GM12891 (cell line): ENCODE results near the genes IQCN, SSBP4 and UPF1.

GRCh38 chr19:18191706-18192594 lies 1.1 kb upstream of the MPV17L2 start:
- RRBS: no CpG with 5 or more reads among the region's 19 CpGs

GRCh38 chr19:18232511-18233270 lies 6.5 kb upstream of the PDE4C start:
- RRBS: 9% methylated on average over 13 of the region's 54 CpGs

GRCh38 chr19:18274325-18275334 lies at the start of gene IQCN:
Gene IQCN (minus strand): TSS chr19:18274452.
- RRBS: no CpG with 5 or more reads among the region's 19 CpGs

DNA sequence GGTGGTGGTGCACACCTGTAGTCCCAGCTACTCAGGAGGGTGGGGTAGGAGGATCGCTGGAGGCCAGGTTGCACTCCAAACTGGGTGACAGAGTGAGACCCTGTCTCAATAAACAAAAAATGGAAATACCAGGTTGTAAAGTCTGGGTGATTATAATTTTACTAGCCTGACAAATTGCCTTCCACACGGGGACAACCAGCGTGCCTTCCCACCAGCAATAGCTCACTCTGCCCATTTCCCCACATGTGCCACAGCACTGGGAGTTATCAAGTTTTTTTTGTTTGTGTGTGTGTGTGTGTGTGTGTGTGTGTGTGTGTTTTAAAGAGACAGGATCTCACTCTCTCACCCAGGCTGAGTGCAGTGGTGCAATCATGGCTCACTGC lies 22.3 kb downstream of the PGPEP1 start:
- RRBS: no CpG with 5 or more reads among the region's 3 CpGs

GRCh38 chr19:18373554-18374210 lies 12.3 kb upstream of the GDF15 start:
- RRBS: no CpG with 5 or more reads among the region's 8 CpGs

DNA sequence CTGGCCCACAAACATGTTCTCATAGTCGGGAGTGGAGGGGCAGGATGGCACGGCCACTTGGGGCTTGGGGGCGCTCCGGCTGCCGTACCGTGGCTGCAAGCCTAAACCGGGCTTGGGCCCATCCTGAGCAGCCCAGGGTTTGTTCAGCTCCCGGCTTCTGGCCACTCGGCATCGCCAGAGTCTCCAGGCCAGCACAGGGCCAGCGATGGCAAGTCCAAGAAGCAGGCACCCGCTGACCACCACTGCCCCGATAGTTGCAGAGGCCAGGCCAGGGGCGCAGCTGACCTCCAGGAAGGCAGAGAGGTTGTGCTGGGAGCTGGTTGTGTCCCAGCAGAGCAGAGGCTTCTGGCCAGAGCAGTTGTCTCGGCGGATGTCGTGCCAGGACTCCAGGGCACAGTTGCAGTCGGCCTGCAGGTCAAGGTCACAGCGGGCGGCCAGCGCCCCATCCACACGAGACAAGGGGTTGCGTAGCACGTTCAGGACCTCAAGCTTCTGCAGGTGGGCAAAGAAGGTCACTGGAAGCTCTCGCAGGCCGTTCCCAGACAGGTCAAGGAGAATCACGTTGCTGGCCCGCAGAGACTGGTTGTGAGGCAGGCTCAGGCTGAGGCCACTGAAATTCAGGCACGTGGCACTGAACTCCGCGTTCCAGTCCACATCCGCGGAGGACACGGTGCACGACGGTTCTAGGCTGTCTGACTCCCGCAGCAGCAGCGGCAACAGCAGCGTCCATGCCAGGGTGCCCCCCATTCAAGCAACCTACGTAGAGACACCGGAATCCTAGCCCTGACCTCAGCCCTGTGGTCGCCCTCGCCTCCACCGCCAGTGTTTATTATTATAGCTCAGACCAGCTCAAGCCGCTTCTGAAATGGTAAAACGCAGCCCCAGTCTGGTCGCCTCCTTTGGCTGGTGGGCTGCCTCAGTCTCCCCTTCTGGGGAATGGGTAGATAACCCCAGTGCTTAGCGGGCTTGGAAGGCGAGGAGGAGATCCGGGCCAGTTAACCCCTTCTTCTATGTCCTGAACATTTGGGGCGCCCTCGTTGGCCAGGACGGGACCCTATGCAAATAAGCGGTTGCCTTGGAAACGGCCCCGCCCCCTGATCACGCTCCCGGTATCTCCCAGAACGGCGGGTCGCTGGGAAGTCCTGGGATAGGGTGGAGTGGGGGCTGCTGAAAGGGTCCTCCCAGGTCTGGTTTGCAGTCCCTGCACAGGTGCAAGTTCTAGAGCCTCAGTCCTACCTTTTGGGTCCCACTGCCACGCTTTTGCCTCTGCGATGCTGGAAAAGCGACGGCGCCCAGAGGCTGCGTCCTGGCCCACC lies 747 bp downstream of the LRRC25 start:
- RRBS: no CpG with 5 or more reads among the region's 67 CpGs

- RRBS: 2% methylated on average over 49 of the region's 161 CpGs
Measured at GRCh38 chr19:18419102-18420115, at the start of gene SSBP4. Gene SSBP4 (plus strand): TSS chr19:18419398.

DNA sequence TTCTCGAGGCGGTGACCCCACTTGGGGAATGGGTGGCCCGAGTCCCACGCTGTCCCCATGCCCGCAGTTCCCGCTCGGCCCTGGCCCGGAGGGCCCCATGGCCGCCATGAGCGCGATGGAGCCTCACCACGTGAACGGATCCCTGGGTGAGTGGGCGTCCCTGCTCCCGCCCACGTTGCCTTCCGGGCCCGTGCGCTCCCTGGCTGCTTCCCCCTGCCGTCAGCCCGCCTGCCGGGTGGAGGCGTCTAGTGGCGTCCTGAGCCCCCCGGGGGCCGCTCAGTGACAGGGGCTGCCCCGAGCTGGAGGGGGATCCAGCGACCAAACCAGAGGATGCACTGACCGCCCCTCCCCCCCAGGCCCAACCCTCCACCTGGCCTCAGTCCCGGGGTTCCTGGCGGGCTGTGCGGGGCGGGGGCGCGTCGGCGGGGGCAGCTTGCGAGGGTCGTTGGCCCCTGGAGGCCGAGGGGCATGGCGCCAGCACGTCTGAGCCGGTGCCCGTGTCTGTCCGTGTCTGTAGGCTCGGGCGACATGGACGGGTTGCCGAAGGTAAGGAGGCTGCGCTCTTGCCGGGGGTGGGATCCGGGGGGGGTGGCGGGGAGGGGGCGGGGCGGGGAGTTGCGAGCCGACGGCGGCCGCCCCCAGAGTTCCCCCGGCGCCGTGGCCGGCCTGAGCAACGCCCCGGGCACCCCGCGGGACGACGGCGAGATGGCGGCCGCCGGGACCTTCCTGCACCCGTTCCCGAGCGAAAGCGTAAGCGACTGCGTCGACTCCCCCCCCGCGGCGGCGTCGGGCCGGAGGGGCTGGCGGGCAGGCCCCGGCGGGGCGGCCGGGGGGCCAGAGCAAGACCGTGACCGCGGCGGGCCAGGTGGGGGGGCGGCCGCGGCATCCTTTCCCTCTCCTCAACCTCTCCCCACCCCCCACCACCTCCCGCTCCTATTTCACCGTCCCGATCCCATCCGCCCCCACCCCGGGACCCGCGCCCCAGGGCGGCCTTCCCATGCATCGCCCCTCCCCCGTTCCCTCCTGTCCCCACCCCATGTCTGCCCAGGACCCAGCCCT lies 4.5 kb downstream of the ISYNA1 start:
- RRBS: under 1% methylated on average over 25 of the region's 109 CpGs

GRCh38 chr19:18440291-18440859 lies 2.4 kb upstream of the ISYNA1 start:
- RRBS: no CpG with 5 or more reads among the region's 11 CpGs

- RRBS: no CpG with 5 or more reads among the region's 10 CpGs
Measured at GRCh38 chr19:18456259-18457002, 18.5 kb upstream of the ISYNA1 start.

DNA sequence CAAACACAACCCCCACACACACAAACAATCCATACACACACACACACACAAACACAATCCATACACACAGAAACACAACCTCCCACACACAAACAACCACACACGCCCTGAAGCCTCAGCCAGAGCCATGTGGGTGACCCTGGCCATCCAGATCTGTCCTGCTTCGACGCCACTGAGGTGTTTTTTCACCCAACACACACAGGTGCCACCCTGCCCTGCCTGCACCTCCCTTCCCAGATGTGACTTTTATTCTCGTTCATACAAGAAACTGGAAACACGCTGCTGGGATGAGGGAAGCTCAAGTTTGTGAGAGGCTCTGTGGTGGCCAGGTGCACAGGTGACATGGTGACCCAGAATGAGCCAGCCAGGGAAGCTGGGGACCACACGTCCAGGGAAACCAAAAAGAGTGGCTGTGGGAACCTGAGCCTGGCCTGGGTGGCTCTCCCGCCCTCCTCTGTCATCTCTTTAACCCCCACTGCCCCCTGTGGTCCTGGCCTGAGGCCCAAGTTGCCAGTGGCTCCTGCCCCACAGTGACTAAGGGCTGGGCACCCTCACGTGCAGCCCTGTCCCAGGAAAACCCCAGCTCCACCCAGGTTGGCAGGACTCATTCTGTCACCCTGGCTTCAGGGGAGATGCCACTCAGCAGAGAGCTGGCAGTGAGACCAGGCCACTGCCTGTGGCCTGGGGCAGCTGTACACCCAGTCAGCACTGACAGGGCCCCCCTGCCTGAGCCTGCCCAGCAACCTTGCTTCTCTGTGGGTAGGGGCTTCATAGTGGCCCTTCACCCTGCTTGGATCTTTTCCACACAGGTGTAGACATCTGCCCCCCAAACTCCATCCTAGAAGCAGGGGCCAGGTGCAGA lies 30.5 kb upstream of the ISYNA1 start:
- RRBS: no CpG with 5 or more reads among the region's 8 CpGs

DNA sequence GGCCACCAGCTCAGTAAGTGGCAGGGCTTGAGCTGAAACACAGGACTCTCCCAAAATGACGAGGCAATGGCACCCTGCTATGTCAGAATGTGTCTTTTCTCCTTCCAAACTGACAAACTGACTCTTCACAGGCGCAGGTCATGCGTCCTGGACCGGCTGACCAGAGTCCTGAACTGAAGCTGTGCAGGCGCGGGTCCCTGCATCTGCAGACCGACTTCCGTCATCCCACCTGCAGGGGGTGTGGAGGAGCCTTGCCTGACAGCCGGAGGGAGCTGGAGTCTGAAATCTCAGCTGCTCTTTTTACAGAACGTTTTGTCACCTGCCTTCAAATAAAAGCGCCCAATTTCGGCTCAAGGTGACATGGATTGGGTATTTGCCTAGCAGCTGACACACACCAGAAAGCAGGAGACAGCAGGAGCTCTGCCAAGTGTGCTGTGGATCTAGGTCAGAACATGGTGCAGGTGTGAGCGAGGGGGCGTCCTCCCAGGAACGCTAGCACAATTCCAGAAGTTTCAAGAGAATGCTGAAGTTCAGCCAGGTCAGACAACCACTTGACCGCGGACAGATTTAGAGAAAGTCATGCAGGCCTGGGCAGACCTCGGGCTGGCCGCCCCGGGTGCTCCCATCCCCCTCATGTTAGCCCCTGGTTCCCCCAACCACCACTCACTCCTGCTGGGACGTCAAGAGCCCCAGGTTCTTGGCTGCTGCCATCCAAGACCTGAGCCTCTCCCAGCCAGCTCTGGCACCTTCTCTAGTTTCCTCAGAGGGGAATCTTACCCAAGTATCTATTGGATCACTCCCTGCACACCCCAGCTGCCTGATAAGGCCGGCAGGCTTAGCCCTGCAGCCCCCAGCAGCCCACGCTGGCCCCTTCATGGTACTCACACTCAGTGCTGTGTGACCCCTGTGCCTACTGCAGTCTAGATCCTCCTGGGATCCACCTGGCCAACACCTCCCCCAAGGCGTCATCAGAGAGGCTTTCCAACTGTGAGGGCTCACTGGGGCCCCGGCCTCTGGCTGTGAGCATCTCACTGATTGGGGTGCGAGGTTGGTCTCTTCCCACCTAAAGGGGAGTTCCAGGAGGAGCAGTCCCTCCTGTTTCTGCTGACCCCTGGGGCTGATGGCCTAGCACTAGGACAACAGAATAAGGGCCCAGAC lies 32.7 kb downstream of the ELL start:
- RRBS: no CpG with 5 or more reads among the region's 26 CpGs

DNA sequence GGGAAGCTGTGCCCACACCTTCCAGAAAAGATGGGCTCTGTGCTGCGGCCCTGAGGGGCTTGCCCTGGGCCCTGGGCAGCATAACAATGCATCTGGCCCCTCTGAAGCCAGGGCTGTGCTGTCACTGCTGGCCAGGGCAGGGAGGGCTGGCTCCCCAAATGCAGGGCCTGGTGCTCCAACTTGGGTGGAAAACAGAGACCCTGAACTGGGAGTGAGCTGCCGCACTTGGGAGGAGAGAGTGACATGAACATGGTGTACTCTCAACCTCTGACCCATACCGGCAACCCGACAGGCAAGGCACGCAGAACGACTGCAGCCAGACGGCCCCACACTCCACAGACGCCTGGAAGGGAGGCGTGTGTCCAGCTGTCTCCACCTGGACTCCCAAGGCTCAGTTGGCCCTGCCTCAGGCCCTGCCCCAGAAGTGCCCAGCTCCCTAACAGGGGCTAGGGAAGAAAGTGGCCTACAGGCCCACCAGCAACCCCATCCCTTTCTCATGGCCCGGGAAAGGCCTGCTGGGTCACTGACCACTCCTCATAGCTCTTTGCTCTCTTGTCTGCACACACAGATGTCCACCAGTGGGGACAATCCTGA lies 28.5 kb downstream of the ELL start:
- RRBS: no CpG with 5 or more reads among the region's 10 CpGs

GRCh38 chr19:18514745-18515837 lies 6.8 kb downstream of the ELL start:
- RRBS: no CpG with 5 or more reads among the region's 21 CpGs

- RRBS: 97% methylated on average over 3 of the region's 20 CpGs
Measured at GRCh38 chr19:18537480-18537955, 5.9 kb downstream of the FKBP8 start.

- RRBS: no CpG with 5 or more reads among the region's 2 CpGs
Measured at GRCh38 chr19:18572626-18572808, 860 bp downstream of the UBA52 start.

DNA sequence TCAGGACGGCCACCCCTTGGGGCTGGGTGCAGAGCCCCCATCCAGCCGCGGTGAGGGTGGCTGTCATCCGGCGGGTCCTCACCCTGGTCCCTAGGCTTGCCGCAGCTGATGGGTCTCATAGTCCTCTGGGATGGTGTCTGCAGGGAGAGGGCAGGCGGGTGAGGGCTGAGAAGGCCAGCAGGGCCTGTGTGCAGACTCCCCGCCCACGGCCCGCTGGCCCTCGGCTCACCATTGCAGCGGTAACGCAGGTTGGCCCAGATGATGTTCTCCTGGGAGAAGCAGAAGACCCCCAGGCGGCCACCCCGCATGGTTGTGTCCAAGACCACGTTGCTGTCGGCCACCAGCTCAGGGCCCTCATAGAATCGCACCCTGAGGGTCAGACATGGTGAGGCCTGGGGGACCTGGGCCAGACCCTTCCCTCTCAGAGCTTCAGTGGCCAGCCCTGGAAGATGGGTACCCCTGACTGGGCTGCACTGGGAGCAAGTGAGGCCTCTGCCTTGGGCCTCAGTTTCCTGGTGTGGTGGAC lies 8.2 kb downstream of the COMP start:
- RRBS: no CpG with 5 or more reads among the region's 18 CpGs

DNA sequence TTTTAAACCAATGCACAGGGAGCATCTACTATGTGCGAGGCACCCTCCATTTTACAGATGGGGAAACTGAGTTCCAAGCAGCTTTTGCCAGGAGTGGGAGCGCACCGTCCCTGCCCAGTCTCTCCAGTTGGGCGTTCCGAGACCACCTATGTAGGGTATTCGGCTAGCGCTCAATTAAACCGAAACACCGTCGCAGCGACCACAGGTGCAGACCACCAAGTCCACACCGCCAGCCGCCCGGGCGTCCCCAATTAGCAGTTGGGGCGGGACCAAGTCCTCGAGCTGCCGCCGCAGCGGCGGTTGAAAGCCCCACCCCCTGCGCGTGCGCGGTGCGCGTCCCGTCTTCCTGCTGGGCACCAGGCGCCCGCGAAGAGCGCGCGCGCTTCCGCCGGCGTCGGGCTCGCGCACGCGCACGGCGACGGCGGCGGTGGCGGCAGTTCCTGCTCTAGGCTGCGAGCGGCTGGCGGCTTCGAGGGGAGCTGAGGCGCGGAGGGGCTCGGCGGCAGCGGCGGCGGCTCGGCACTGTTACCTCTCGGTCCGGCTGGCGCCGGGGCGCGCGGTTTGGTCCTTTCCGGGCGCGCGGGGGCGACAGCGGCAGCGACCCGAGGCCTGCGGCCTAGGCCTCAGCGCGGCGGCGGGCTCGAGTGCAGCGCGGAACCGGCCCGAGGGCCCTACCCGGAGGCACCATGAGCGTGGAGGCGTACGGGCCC lies at the start of gene UPF1:
UPF1 (plus strand) TSS at position 436 of the 710 bp plus-strand sequence.
- RRBS: 1% methylated on average over 16 of the region's 90 CpGs

DNA sequence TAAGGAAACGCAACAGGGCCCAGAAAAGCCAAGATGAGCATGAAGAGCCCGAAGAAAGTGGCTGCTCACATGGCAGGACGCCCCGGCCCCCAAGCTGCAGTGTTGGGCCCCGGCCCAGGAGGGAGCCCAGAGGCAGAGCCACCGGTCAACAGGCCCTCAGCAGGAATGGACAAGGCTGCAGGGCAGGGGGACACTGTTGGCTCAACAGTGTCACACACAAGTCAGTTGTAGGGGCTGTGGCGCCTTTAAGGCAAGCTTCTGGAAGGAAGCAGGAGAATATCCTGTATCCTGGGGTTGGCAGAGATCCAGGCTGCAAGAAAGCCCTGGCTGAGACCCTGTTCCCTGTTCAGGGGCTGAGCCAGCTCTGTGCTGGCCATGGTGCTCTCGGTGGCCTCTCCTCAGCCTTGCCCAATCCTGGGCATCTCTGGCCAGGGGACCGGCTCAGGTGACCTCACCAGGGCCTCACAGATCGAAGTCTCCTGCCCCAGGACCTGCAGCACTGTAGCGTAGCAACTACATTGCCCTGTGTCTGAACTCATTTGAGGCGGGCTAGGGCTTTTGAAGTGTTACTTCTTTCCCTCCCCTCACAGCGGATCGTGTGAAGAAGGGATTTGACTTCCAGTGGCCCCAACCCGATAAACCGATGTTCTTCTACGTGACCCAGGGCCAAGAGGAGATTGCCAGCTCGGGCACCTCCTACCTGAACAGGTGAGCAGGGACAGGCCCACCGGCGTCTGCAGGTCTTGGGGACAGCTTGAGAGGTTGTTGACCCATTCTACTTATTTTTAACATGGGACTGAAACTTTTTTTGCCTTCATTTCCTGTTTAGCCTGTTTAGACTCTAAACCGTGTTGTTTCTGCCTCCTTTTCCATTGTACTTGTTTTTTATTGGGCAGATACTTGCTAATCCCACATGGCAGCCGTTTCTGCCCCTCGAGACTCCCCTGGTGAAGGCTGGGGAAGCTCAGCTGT lies 28.3 kb downstream of the UPF1 start:
- RRBS: no CpG with 5 or more reads among the region's 23 CpGs

DNA sequence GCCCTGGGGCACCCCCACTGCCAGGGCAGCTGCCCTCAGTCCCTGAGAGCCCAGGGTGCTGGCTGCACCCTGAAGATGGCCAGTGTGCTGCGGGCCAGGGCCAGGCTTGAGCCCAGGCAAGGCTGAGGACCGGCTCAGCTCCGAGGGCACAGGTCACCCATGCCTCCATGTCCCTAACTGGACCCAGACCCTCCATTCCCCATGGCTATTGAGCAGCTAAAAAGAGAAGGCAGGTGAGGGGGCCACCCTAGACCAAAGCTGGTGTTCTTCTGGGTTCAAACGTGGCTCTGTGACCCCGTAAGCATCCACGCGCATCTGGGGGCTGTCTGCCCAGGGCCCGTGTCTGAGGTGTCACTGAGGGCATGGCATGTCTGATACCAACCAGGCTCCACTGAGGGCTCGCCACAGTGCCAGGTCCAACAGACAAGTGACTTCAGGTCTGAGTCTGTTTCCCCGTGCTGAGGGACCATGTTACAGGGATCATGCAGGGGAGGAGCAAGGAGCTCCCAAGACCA lies 11.6 kb downstream of the COPE start:
- RRBS: no CpG with 5 or more reads among the region's 10 CpGs